Left cardiac atrium (tissue), 1 donor: ENCODE results near the genes LIF, DUSP18 and SELENOM.

DNA sequence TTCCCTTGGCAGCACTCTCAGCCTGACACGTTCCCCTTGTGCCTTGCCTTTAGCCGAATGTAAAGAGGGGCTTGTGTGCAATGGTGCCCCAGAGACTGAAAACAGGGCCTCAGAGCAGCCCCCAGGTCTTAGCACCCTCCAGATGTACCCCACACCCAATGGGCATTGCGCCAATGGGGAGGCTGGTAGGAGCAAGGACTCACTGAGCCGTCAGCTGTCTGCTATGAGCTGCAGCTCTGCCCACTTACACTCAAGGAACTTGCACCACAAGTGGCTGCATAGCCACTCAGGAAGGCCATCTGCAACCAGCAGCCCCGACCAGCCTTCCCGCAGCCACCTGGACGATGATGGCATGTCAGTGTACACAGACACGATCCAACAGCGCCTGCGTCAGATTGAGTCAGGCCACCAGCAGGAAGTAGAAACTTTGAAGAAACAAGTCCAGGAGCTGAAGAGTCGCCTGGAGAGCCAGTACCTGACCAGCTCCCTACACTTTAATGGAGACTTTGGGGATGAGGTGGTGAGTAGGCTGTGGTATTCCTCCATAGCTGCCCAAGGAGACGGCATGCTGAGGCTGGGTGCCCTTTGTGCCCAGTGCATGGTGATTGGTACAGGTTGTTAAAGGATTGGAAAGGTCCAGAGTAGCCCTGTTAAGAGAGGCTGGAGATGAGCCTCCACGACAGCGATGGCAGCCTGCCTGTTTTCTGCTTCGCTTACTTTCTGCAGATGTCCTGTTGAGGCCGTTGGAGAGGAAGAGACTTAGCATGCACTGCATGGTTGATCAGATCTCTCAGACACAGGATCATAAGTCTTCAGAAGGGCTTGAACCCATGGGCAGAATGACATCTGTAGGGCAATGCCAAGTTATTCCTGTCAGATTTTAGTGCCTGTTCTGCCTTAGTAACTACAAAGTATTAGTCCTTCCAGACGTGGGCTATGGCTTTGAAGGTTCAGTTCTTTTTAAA lies 59.6 kb upstream of the HORMAD2 start:
- PRO-cap, result no peak

DNA sequence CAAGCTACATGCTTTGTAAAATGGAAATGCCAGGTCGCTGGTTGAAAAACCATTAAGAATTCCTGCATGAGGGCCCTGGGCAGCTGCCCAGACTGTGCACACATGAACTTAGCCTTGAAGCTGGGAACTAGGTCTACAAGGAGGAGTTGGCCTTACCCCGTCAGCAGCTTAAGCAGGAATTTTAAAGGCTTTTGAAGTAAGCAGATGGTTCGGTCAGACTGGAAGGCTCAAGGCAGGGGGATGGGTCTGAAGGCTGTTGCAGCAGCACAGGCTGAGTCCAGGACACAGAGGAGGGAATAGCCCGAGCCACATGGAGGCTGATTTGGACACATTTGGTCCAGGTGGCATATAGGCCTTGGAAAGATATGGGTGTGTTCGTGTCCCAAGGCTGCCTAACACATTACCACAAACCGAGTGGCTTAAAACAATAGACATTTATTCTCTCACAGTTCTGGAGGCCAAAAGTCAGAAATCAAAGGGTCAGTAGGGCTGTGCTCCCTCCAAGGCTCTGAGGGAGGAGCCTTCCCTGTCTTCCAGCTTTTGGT lies 11.7 kb downstream of the LIF start:
- PRO-cap, result no peak

DNA sequence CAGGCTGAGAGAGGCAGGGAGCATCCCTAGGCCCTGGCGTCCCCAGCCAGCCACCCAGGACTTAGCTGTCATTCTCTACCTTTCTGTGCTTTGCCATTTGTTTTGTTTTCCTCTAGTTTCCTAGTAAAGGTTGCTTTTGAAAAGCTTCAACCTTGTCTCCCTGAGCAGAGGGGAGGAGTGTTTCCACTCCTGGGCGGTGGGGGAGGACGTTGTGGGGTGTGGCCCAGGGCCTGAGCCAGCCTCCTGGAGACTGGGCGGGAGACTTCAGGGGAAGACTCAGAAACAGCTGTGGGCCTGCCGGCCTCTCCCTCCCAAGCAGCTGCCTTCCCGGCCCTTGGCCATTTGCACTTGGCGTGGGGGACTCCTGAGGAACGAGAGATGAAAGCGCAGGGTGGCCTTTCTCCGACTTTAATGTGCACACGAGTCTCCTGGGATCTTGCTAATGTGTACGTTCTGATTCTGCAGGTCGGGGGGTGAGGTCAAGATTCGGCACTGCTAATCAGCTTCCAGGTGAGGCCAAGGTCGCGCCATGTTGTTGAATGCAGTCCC lies 8.0 kb downstream of the LIF start:
- PRO-cap, result no peak

DNA sequence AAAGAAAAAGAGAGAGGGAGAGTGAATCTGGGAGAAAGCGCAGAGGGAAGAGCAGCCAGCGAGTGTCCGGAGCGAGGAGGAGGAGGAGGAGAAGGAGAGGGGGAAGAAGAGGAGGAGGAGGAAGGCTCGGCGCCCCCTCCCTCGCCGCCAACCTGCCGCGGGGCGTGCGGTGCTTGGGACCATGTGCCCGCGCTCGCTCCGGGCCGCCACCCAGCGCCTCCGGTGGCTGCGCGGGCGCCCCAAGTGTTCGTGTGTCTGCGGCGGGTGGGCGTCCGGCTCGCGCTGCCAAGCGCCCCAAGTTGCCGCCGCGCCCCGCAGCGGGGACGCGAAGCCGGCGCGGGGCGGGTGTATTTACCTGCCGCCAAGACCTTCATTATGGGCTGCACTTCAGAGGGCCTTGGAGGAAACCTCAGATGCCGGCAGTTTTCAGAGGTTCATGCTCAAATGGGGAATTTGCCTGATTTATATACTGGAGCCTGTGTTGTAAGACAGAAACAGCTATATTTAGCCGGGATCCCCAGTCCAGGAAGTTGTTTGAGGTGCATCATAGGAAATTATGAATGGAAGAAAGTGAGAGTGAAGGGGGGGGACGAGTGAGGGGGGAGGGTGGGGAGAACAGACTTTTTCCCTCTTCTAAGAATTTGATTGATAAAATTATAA lies at the start of gene LIF:
LIF (minus strand) TSS at position 438 of the 660 bp plus-strand sequence.
- PRO-cap, result no peak

GRCh38 chr22:30248411-30249720 lies 2.3 kb upstream of the LIF start:
- PRO-cap, result unidirectional peak, minus-strand start at chr22:30249223

GRCh38 chr22:30252290-30253033 lies 5.9 kb upstream of the LIF start:
- PRO-cap, result no peak

- PRO-cap, result unidirectional peak, plus-strand start at chr22:30259042
These were observed 7.9 kb downstream of the OSM start for GRCh38 chr22:30258673-30259140.

- PRO-cap, result no peak
These were observed 17.7 kb upstream of the CASTOR1 start for GRCh38 chr22:30307104-30307320.

DNA sequence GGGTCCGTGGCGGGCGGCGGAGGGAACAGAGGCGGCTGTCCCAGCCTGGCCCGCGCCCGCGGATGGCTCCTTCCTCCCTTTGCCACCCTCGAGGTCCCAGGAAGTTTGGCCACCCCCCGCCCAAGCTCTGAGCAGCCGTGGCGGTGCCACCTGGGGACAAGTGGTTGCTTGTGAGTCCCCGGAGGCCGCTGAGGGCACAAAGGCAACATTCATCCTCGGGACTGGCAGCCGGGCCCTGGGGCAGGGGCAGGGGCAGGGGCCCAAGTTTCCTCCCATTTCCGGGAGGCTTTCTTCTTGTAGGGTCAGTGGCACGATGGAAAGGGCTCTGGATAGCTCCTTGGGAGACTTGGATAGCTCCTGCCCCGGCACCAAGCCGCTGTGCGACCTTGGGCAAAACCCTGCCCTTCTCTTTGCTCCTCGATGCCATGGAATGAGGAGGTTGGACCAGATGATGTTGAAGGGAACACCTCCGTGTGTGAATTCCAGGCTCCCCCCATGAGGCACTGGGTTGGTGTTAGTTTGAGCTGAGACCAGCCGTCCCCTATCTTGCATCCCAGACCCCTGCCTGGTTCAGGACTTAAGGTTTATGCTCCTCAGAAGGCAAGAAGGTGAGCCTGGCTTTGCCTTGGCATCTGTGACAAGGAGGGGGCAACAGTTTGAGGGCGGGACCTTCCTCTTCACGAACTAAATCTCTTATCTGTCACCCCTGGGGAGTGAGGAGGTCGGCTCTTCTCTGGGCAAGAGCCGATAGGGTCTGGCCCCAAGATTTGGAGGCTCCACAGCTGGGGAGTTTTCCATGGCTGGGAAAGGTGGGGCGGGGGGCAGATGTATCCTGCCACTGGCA lies 667 bp downstream of the SEC14L2 start:
- PRO-cap, result no peak

- PRO-cap, result no peak
These were observed 1.4 kb downstream of the SEC14L2 start for GRCh38 chr22:30398107-30398728.

DNA sequence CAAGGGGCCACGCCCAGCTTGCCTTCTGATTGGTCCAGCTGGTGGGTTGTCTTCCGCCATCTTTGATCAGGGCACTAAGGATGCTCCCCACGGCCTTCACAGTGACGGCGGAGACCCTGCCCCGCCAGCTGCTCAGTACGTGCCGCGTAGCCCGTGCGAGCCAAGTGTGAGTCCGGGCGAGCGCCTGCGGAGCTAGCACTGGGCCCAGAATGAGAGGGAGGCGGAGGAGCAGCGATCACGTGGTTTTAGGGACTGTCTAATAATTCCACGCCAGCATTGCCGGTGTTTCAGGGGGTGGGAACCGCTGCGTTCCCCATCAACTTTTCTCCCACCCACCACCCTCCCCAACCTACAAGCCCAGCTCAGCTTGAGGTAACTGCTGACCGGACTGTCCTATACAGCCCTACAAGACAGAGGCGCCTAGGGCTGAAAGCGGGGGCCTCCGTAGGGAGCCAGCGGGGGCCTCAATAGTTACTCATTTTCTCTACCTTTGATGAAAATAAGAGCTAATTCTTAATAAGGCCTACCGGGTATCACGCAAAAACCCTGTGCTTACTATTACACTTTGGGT lies 1.5 kb upstream of the MTFP1 start:
- PRO-cap, result bidirectional peak, plus-strand start at position 273 of the sequence, minus-strand start outside the sequence

- PRO-cap, result no peak
These were observed 9.8 kb downstream of the GAL3ST1 start for GRCh38 chr22:30564699-30565115.

DNA sequence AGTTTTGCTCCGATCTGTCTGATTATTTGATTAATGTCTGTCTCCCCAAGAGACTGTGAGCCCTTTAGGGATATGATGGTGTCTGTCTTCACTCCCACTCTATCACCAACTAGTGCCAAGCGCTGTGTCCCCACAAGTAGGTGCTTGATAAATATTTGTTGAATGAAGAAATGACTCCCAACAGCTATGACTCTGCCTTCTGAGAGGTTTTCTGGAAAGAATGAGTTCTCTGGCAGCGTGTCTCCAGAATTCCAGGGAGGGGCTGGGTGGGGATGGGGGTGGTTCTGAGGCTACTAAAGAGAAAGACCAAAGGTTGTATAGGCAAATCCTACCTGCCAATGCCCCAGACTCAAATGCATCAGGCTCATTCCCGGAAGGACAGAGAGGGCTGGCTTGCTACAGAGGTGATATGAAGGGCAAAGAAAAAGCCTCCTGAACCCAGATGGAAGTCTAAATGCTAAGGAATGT lies 2.0 kb downstream of the DUSP18 start:
- PRO-cap, result no peak

DNA sequence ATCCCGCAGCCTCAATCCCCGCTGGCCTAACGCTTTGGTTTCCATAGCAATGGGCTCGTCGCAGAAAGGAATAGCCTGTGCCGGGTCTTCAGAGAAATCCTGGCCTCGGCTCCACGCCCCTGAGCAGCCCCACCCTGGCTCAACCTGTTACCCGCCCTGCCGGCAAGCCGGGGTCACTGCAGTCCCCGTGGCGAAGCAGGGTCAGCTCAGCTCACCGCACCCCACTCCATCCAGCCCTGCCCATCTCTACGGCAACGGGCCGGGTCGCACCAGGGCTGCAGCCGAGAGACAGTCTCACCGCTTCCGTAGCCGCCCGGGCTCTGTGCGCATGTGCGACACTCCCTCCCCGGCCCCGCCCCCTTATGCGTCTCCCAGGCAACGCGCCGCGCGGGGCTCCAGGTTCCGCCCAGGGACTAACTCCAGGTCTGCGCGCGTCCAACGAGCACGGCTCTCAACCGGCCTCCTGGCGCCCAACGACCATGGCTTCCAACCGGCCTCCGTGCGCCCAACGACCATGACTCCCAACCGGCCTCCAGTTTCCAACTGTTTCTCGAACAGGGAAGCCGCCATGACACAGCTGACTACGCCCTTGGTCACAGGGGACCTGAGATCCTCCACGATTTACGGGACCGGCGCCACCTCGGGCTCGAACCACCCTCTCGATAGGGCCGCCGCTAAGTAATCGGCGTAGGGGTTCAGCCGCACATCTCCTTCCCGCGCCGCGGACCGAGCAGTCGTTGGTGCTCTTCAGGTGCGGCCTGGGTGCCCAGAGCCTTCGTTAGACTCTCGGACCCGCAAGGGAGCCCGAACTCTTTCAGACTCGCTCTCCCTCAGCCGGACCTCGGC lies at the start of gene DUSP18:
DUSP18 (minus strand) TSS at position 322 of the 846 bp plus-strand sequence.
- PRO-cap, result bidirectional peak, plus-strand start at position 416 of the sequence, minus-strand start at position 322 of the sequence

DNA sequence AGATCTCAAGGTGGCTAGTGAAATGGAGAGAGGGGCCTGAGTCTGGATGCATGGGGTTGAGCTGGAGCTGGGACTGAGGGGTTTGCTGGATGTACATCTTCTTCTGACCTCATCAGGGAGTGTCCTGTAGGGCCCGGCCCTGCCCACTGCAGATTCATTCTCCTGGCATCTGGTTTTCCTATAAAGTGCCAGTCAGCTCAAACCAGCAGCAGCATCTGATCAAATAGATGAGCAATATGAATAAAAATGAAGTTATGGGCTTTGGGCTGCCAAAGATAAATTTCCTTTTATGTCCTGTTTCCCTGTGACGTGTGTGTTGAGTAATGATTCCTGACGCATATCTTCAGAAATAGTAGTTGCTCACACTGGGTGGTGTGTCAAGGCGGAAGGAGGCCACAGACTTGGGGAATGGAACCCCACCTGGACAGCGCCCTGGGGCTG lies 135.3 kb downstream of the OSBP2 start:
- PRO-cap, result no peak

DNA sequence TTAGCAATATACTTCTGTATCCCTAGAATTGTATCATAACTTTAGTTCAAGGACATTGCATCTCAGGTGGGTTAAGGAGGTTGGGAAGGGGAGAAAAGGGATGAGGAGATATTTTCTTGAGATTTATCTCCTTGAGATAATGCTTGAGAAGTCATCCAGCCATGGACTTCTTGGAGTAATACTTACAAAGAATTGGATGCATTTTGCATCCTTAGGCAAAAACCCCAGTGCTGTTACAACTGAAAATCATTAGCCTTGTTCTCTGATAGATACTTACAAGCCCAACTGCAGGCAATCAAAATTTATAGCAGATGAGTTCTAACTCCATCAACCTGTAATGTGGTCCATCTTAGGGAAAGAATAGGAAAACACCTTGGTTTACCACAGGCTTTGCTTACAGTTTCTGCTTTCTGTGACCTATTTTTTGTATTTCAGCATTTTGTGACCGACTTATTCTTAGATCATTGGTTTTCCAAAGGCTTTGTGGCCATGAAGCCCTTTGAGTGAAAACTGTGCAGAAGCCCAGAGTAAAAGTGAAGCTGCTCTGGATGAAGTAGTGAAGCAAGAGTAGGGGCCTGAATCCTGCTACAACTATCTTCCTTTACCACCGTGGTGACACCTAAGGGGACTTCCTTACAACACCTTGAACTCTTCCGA lies 6.3 kb upstream of the MORC2 start:
- PRO-cap, result no peak

GRCh38 chr22:31082996-31083373 lies 1.9 kb downstream of the SMTN start:
- PRO-cap, result no peak

- PRO-cap, result no peak
These were observed 9.0 kb downstream of the SMTN start for GRCh38 chr22:31090139-31090406.

- PRO-cap, result unidirectional peak, minus-strand start at chr22:31093876
These were observed 12.8 kb downstream of the SMTN start for GRCh38 chr22:31093559-31094669.

- PRO-cap, result bidirectional peak, plus-strand start at chr22:31107736, minus-strand start at chr22:31107573
These were observed at the start of gene SELENOM for GRCh38 chr22:31107236-31108036. Gene SELENOM (minus strand): TSS chr22:31107568.